HepG2 (cell line): ENCODE measurements around the gene PRSS12.

CAGE:
- cytosol, long polyA minus RNA, result no peak
- cytosol, long polyA plus RNA, result no peak
- long polyA plus RNA, result no peak
- nucleus, long polyA minus RNA, result no peak
- nucleus, long polyA plus RNA, result no peak
These were observed 56.7 kb downstream of the ANK2 start for GRCh38 chr4:113106197-113106463.

- RRBS, 2 experiments, result no CpG with 5 or more reads among the region's 3 CpGs
CAGE:
- cytosol, long polyA minus RNA, result no peak
- cytosol, long polyA plus RNA, result no peak
- long polyA plus RNA, result no peak
- nucleus, long polyA minus RNA, result no peak
- nucleus, long polyA plus RNA, result no peak
These were observed 130.6 kb downstream of the ANK2 start for GRCh38 chr4:113180008-113180527.

GRCh38 chr4:113436308-113436758 is 325.2 kb downstream of the CAMK2D start:
- RRBS, 2 experiments, result no CpG with 5 or more reads among the region's 3 CpGs
CAGE:
- cytosol, long polyA minus RNA, result no peak
- cytosol, long polyA plus RNA, result no peak
- long polyA plus RNA, result no peak
- nucleus, long polyA minus RNA, result no peak
- nucleus, long polyA plus RNA, result no peak

- RRBS, 2 experiments, result no CpG with 5 or more reads among the region's 10 CpGs
CAGE:
- cytosol, long polyA minus RNA, result no peak
- cytosol, long polyA plus RNA, result no peak
- long polyA plus RNA, result no peak
- nucleus, long polyA minus RNA, result no peak
- nucleus, long polyA plus RNA, result no peak
These were observed 291.4 kb downstream of the CAMK2D start for GRCh38 chr4:113470016-113470598.

DNA sequence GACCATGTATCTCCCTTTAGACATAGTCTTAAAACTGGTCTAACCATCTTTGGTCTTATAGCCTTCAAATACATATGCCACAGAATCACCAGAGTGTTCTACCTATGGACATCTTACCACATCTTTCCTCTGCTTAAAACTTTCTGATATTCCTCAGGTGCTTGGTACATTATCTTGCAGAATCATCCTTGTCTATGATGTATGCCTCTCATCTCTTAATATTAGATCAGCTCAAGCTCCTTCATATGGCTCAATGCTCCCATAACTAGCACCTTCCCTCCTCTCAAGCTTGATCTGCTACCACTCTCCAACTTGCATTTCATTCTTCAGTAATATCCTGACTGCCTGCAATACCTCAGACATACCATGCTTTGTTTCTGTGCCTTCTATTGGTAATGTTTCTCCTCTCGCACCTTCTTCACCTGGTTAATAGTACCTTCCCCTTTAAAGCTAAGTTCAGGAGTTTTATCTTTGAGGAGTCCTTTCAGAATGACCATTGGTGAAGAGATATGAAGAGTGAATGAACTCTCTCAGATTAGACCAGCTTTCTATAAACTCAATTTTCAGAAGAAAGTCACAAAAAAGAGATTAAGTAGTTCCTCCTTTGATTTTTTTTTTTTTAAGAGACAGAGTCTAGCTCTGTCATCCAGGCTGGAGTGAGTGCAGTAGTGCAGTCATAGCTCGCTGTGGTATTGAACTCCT is 275.9 kb downstream of the CAMK2D start:
- RRBS, 2 experiments, result no CpG with 5 or more reads among the region's 2 CpGs
CAGE:
- cytosol, long polyA minus RNA, result no peak
- cytosol, long polyA plus RNA, result no peak
- long polyA plus RNA, result no peak
- nucleus, long polyA minus RNA, result no peak
- nucleus, long polyA plus RNA, result no peak

- RRBS, 2 experiments, result no CpG with 5 or more reads among the region's 5 CpGs
CAGE:
- cytosol, long polyA minus RNA, result no peak
- cytosol, long polyA plus RNA, result no peak
- long polyA plus RNA, result no peak
- nucleus, long polyA minus RNA, result no peak
- nucleus, long polyA plus RNA, result no peak
These were observed 124.9 kb downstream of the CAMK2D start for GRCh38 chr4:113636306-113637364.

DNA sequence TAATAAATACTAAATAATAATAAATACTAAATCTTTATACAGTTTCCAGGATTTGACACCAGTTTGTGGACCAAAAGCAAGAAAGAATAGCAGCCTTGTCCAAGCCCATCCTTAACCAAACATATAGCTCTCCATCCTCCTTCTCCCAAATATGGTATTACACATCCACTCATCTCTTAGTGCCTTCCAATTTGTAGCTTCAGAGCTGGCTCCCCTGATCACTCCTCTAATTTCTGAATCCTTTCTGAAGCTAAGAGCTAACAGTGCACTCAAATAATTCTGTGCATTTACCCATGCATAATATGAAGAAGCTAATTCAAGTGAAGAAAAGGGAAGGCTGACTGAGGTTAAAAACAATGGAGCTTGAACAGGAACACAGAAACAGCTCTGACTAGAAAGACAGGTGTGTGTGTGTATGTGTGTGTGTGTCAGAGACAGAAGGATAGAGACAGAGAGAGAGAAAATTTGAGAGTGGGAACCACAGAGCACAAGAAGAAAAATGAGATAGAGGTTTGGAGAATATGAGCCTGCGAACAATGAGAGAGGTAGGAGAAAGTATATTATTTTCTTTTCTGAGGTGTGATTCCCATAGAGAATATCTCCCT is 123.6 kb downstream of the CAMK2D start:
- RRBS, 2 experiments, result no CpG with 5 or more reads among the region's 1 CpG
CAGE:
- cytosol, long polyA minus RNA, result no peak
- cytosol, long polyA plus RNA, result no peak
- long polyA plus RNA, result no peak
- nucleus, long polyA minus RNA, result no peak
- nucleus, long polyA plus RNA, result no peak

- RRBS, 2 experiments, result no CpG with 5 or more reads among the region's 1 CpG
CAGE:
- cytosol, long polyA minus RNA, result no peak
- cytosol, long polyA plus RNA, result no peak
- long polyA plus RNA, result no peak
- nucleus, long polyA minus RNA, result no peak
- nucleus, long polyA plus RNA, result no peak
These were observed 76.8 kb downstream of the CAMK2D start for GRCh38 chr4:113684689-113685166.

DNA sequence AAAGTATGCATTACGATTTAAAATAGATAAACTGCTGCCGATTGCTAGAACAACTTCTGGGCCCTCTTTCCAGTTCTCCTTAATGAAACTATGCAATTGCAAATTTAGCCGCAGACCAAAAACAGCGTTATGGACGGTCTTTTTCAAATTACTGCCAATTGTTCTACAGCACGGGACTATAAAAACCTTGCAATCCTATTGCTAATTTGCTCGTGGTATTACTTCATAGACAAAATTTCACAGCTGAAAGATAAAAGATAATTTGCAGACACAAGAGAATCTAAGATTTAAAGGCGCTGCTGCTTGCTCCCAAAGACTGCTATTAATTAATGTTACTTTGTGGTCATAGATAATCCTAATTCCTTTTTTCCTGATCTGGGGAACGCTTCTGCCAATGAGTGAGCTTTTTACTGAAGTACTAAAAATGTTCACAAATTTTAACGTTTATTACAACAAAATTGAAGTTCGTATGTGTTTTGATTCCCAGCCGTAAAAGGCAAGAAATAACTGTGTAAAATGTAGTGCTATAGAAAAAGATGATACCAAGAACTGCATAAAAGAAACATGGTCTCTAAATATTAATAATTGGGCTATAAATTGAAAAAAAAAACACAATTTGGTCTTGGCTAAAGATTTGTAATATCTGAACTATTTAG is 1.5 kb upstream of the CAMK2D start:
- RRBS, 2 experiments, result no CpG with 5 or more reads among the region's 12 CpGs
CAGE:
- cytosol, long polyA minus RNA, result no peak
- cytosol, long polyA plus RNA, result no peak
- long polyA plus RNA, result no peak
- nucleus, long polyA minus RNA, result no peak
- nucleus, long polyA plus RNA, result no peak

DNA sequence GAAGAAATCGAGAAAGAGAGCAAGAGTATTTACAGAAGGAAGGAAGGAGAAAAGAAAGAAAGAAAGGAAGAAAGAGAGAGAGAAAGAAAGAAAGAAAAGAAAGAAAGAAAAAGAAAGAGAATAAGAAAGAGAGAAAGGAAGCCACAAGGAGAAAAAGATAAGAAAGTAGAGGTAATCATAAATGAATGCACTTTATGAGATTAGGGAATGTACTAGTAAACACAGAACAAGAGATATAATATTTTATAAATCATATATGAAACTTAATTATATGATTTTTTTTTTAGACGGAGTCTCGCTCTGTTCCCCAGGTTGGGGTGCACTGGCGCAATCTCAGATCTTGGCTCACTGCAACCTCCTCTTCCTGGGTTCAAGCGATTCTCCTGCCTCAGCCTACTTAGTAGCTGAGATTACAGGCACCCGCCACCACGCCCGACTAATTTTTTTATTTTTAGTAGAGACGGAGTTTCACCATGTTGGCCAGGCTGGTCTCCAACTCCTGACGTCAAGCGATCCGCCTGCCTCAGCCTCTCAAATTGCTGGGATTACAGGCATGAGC is 469.6 kb downstream of the TRAM1L1 start:
- RRBS, 2 experiments, result no CpG with 5 or more reads among the region's 12 CpGs
CAGE:
- cytosol, long polyA minus RNA, result no peak
- cytosol, long polyA plus RNA, result no peak
- long polyA plus RNA, result no peak
- nucleus, long polyA minus RNA, result no peak
- nucleus, long polyA plus RNA, result no peak

DNA sequence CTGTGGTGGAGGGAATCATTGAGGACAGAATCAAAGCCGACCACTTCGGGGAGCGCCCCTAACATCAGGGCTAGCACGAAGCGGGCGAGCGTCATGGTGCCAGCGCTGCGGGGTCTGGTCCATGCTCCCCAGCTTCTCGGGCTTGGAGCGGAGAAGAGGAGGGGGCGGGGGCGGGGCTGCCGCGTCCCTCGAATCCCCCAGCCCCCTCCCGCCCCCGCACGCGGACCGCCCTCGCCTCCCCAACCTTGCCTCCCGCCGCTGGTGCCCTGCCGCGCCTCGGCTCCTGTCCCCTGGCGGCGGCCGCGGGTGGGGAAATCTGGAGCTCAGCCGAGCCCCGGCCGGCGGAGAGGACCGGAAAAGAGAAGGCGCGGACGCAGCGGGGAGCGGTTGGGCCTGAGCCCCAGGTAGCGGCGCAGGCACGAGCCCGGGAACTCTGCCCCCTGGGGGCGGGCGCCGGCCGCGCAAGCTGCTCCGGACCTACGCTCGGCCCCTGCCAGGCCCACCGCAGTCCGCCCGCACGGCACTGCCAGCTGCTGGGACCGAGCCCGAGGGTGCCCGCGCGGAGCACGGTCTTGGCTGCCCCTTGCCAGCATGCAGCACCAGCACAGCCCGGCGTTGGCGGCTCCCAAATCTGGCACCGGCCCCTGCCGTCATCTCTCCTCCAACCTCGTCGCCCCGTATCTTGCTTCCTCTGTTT is at the start of gene PRSS12:
Gene PRSS12 (minus strand): TSS at position 378 of the 697 bp plus-strand sequence.
- RRBS, 2 experiments, result under 1 to 2% methylated on average over 10 of the region's 71 CpGs
CAGE:
- cytosol, long polyA minus RNA, result no peak
- cytosol, long polyA plus RNA, result no peak
- long polyA plus RNA, result no peak
- nucleus, long polyA minus RNA, result no peak
- nucleus, long polyA plus RNA, result no peak

DNA sequence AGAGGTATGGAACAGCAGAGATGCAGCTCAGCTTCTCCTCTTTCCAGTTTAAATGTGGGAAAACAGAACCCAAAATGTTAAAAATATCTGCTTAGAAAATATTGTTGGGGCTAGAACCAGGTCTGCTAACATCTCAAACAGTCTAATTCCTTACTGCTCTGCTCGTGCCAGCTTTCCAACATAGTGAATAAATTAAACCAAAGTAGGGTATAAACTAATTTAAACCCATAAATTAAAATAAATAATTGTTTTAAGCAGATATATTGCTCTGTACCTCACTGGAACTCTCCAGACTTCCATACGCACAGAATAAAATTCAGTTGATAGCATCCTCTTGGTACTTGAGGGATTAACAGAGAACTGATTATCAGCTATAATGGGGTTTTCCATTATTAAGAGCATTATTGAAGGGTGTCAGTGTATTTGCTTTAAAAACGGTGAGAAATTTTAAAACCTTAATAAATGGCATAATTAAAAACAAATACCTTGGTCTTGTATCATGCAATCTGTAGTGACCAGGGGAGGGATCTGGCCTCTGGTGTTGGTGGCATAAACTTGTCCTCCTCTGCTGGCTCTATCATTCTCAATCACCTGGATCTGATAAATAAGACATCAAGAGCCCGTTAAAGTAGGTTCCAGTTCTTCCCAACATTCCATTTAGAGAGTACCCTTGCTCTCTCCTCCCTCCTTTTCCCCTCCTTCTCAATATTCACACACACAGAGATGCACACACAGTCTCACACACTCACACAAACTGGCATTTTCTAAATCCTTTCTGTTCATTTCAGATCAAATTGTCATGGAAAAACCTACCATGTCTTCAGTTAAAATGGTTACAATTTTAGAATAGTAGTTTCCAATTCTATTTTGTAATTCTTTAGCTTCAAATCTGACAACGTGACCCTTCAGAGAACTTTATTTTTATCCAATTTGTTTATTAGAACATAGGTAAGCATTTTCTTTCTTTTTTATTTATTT is 30.3 kb downstream of the SEC24D start:
- RRBS, 2 experiments, result no CpG with 5 or more reads among the region's 5 CpGs
CAGE:
- cytosol, long polyA minus RNA, result start-site peak on the minus strand centred at position 572 of the sequence, 58 bp wide, 23 reads
- cytosol, long polyA plus RNA, result no peak
- long polyA plus RNA, result no peak
- nucleus, long polyA minus RNA, result start-site peak on the minus strand centred at position 88 of the sequence, 25 bp wide, 19 reads; start-site peak on the minus strand centred at position 241 of the sequence, 51 bp wide, 25 reads; start-site peak on the minus strand centred at position 483 of the sequence, 52 bp wide, 26 reads
- nucleus, long polyA plus RNA, result no peak

DNA sequence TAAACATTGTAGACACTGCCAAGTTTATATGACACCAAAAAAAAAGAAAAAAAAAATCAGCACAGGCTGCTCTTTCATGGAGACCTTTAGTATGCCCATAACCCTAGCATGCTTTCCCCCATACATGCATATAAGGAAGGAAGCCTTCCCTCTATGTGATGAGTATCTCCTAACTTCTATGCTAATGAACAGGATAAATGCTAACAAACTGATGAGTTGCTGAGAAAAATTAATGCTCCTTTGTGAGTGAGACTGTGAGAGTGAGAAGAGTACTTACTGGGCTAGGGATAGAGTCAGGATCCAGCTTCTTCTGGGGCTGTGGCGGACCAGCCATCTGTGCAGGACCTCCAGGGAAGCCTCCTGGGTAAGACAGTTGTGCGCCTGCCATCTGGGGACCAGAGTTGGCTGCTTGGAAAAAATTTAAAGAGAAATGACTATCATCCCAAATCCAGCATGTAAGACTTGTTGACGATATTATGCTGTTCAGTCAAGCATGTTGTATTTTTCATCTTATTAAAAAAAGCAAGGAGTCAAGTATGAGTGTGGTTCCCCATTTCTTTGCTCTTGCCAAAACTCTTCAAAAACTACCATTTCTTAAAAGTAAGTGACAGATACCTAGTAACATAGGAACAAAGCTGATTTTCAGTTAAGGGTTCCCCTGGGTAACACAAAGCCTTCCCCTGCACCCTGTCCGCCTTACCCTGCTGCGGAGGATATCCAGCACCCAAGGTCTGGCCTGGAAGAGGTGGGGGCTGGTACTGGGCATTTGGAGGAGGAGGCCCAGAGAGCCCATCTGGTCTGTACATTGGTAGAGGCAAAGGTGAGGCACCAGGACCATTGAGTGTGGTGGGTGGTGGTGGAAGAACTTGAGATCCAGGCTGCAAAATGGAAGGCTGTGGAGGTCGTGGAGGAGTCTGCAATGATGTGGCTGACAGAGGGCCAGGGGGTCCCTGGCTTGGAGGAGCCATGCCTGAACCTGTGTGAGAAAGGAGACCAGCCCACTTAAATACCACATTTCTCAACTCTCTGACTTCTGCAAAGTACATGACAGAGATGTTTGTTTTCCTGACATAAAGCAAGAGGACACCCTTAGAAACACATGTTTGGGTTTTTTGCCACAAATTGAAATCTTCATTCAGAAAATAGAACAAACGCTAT is 20.8 kb downstream of the SEC24D start:
- RRBS, 2 experiments, result no CpG with 5 or more reads among the region's 7 CpGs
CAGE:
- cytosol, long polyA minus RNA, result no peak
- cytosol, long polyA plus RNA, result no peak
- long polyA plus RNA, result no peak
- nucleus, long polyA minus RNA, result no peak
- nucleus, long polyA plus RNA, result no peak

DNA sequence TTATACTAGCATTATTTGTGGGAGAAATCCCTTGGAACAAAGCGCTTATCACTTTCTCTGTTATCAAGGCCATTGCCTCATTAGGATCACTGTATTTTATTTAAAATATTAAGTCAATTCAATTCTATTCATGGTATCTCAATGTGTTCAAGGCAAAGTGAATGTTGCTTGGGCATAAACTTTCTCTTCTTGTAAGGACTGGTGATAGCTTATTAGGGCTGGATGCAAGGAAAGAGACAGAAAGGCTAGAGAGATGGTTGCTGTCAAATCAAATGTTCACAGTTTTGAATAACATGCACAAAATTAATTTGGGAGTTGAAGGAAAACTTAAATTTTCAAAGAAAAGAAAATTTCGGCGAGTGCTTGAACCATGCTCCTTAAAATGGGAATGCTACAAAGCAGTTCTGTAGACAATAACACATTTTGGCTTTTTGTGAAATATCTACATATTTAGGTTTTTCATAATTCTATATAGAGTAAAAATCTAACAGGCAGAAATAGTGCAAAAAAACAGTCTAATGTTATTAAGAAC is 2.9 kb downstream of the SYNPO2 start:
- RRBS, 2 experiments, result no CpG with 5 or more reads among the region's 3 CpGs
CAGE:
- cytosol, long polyA minus RNA, result no peak
- cytosol, long polyA plus RNA, result no peak
- long polyA plus RNA, result no peak
- nucleus, long polyA minus RNA, result no peak
- nucleus, long polyA plus RNA, result no peak

DNA sequence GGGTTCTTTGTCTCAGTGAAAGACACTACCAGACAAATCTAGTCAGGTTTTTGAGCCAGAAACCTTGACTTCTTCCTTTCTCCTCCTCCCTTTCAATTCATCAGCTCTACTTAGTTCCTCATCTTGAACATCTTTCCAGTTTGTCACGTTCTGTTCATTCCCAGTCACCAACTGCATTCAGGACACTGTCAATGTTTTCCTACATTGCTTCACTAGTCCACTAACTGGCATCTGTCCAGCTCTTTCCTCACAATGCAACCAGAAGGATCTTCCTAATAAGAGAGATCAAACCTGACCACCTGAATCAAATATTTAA is 52.5 kb downstream of the SYNPO2 start:
- RRBS, 2 experiments, result no CpG with 5 or more reads among the region's 1 CpG
CAGE:
- cytosol, long polyA minus RNA, result no peak
- cytosol, long polyA plus RNA, result no peak
- long polyA plus RNA, result no peak
- nucleus, long polyA minus RNA, result no peak
- nucleus, long polyA plus RNA, result no peak

GRCh38 chr4:118955409-118955885 is 66.8 kb downstream of the SYNPO2 start:
- RRBS, 2 experiments, result no CpG with 5 or more reads among the region's 3 CpGs
CAGE:
- cytosol, long polyA minus RNA, result no peak
- cytosol, long polyA plus RNA, result no peak
- long polyA plus RNA, result no peak
- nucleus, long polyA minus RNA, result no peak
- nucleus, long polyA plus RNA, result no peak

DNA sequence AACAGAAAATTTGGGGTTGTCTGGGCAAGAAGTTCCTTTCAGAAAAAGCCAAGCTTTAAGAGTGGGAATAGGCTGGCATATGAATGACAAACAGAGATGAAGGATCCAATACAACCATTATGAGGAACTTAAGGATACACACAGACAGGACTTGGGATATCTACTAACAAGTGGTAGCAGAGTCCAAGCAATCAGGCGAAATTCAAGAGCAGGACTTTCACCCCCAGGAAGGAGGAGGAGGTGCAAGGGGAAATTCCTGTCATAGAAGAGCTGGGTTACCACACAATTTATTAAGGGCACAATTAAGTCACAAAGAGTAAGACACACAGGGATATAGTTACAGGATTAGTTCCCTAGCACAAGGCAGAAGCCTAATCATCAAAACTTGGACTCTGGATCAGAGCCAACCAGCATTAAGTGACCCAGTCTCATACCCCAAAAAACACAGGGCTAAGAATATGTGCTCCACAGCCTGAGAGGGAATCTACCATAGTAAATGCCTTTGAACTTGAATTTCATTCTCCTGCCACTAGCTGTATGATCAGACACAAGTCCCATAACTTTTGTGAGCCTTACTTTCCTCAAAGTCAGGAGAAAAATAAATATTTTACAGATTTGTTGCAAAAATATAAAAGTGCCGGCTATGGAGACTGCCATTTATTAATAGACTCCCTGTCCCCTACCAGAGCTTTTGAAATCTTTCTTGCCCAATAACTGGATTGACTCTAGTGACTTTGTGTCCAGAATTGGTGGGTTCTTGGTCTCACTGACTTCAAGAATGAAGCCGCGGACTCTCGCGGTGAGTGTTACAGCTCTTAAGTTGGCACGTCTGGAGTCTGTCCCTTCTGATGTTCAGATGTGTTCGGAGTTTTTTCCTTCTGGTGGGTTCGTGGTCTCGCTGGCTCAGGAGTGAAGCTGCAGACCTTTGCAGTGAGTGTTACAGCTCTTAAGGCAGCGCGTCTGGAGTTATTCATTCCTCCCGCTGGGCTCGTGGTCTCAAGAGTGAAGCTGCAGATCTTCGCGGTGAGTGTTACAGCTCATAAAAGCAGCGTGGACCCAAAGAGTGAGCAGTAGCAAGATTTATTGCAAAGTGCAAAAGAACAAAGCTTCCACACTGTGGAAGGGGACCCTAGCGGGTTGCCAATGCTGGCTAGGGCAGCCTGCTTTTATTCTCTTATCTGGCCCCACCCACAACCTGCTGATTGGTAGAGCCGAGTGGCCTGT is 87.1 kb downstream of the SYNPO2 start:
- RRBS, 2 experiments, result no CpG with 5 or more reads among the region's 19 CpGs
CAGE:
- cytosol, long polyA minus RNA, result no peak
- cytosol, long polyA plus RNA, result no peak
- long polyA plus RNA, result no peak
- nucleus, long polyA minus RNA, result no peak
- nucleus, long polyA plus RNA, result no peak

DNA sequence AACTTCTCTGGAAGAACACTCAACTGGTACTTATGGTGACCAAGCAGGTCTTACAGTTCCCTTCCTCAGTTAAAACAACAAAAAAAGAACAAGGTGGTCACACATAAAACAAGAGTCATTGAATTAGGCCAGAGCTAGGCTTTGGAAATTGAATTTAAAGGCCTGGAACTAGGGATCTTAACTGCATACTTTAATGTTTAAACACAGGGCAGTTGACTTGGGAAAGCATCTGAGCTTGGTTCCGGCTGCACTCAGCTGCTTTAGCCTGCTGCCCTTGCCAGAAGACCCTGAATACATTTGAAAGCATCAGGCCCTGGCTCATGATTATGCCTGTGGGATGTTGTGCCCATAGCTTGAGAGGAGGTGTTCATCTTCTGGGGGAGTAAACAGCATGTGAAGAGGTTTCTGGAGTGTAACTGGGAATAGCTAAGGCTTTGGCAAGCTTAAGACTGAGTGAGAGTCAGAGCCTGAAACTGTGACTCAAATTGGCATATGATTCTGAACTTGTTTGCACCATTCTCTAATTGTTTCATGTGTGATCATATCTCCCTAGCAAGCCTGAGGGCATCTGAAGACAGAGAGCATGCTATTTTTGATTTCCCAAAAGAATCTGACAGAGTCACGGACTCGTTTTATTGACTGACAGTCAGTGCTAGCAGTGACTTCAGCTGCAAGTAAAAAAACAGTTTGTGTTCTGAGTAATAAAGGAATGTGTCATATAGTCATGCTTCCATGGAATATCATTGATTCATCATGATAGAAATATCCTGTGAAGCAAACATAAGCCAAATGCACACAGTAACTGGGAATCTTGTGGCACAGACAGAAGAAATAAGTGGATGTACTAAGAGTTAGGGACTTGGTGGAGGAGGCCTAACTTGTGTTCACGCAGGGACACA is 100.5 kb downstream of the SYNPO2 start:
- RRBS, 2 experiments, result no CpG with 5 or more reads among the region's 4 CpGs
CAGE:
- cytosol, long polyA minus RNA, result no peak
- cytosol, long polyA plus RNA, result no peak
- long polyA plus RNA, result no peak
- nucleus, long polyA minus RNA, result no peak
- nucleus, long polyA plus RNA, result no peak

DNA sequence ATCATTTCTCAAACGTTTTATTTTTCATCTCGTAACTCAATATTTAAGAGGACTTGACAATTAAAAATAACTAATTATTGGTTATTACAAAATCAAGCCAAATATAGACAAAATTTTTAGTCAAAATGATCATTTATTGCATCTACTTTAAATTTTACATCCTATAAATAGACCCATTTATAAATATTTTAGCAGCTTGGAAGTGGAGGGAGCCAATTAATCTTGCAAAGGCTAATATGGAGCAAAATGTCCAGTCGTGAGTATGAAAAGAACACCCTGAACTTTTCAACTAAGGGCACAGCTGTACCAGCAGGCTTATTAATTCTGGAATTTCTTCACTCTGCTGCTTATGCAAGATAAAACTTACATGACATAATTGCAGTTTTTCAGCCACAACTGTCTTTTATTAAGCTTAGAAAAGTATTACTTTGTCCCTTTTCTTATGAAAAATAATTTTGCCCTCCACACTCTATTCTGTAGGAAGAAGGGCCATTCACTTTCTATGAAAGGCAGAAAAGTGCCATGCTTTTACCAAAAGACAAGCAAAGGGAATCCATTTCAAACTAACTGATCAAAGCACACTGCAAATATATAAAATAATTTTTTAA is 22.9 kb upstream of the USP53 start:
- RRBS, 2 experiments, result no CpG with 5 or more reads among the region's 3 CpGs
CAGE:
- cytosol, long polyA minus RNA, result no peak
- cytosol, long polyA plus RNA, result no peak
- long polyA plus RNA, result no peak
- nucleus, long polyA minus RNA, result no peak
- nucleus, long polyA plus RNA, result no peak

DNA sequence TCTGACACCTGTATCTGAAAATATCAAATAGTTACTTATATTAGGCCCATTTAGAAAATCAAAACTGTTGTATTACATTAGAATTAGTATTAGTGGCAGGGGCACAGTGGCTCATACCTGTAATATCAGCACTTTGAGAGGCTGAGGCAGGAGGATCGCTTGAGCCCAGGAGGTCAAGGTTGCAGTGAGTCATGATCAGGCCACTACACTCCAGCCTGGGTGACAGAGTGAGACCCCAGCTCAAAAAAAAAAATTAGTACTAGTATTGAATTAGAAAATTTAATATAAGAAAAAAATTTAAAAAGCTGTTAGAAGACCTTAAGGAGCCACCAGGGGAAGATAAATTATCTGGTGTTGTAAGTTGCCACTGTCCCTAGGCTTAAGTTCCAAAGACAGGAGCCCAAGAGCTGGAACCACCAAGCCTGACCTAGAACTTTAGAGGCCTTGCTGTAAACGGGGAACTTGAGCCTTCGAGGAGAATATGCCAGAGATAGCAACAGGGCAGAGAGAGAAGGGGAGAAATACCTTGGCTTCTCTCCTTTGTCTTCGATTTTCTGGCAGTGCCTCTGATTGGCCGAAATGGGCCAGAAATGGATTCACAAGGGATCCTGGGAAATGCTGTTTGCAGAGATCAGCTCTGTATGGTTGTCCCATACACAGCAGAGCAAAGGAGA is 8.8 kb downstream of the USP53 start:
- RRBS, 2 experiments, result no CpG with 5 or more reads among the region's 5 CpGs
CAGE:
- cytosol, long polyA minus RNA, result no peak
- cytosol, long polyA plus RNA, result no peak
- long polyA plus RNA, result no peak
- nucleus, long polyA minus RNA, result no peak
- nucleus, long polyA plus RNA, result no peak